Left lung (tissue), 1 donor: ENCODE measurements around a stretch of chr10.

- PRO-cap = no peak
Observed at GRCh38 chr10:32141038-32141469, 84.8 kb upstream of the KIF5B start.

GRCh38 chr10:32895293-32895632 lies 62.8 kb downstream of the ITGB1 start:
- PRO-cap = no peak

- PRO-cap = no peak
Observed at GRCh38 chr10:32972350-32972867, 14.4 kb upstream of the ITGB1 start.

DNA sequence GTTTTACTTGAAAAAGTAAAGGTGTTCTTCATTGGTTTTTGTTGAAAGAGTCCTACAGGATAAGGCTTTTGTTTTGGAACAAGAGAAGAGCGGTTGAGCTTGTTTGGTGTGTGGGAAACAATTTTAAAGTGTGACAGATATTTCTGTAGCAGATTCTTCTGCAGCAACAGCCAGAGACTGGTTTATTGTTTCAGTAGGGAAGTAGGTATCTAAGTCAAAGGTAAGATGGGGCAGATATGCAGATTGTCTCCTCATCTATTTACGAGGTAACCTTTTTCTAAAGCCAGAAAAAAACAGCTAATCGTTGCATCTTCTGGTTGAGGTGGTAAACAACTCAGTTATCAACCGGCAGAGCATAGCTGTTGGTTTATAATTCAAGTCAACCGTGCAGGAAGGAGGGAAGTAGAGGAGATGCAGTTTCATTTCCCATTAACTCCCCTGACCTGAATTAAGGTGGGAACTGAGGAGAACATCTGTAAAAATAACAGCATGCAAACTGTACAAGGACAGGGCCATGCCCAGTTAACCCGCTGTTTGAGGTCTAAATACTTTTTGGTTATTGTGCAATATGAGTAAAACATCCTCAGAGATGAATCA lies 156.4 kb upstream of the ITGB1 start:
- PRO-cap = no peak

GRCh38 chr10:33191236-33191483 lies 143.3 kb downstream of the NRP1 start:
- PRO-cap = unidirectional peak, plus-strand start at chr10:33191410

GRCh38 chr10:33233799-33234122 lies 100.7 kb downstream of the NRP1 start:
- PRO-cap = no peak

GRCh38 chr10:33257434-33258102 lies 76.9 kb downstream of the NRP1 start:
- PRO-cap = no peak

- PRO-cap = bidirectional peak, plus-strand start at chr10:33332406, minus-strand start at chr10:33332353
Observed at GRCh38 chr10:33332066-33332848, 2.2 kb downstream of the NRP1 start.

GRCh38 chr10:34249690-34250195 lies 565.4 kb downstream of the PARD3 start:
- PRO-cap = no peak

- PRO-cap = no peak
Observed at GRCh38 chr10:34382377-34382955, 432.6 kb downstream of the PARD3 start.

DNA sequence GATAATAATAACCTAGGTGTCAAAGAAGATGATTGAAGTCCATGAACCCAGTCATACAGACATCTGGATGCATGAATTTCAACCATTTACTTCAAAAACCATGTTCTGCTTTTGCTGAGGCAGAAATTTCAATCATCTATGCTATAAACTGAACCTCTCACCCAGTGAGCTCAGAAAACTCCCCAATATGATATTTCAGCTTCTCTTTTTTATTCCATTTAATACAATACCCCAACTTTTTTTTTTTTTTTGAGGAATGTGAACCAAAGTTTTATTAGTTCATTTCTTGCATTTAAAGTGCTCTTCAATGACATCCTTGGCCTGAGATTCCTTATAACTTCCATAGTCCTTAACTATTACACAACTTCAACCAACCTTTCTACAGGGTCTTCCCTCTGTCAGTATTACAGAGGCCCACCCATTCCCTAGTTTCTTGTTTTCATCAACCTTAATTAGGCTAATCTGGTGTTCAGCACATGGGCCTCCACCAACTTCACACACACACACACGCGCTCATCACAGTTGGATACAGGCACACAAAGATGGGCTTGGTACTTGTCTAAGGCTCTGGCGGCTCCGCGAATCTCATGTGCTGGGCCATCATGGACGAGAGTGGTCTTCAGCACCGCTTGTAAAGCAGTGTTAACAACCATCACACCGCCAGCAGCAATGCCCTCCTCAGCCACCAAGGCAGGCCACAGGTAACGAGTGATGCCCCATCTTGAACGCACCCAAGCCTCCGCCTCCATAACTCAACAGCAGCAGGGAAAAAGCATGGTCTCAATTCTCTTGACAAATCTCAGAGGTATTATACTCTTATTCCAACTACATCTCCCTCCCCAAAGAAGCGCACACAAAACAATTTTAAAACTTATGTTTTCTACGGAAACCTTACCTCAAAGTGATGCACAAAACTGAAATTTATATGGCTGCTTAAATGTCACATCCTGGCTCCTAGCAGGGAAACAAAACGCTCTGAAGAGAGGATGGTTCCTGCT lies 139.4 kb downstream of the PARD3 start:
- PRO-cap = no peak

DNA sequence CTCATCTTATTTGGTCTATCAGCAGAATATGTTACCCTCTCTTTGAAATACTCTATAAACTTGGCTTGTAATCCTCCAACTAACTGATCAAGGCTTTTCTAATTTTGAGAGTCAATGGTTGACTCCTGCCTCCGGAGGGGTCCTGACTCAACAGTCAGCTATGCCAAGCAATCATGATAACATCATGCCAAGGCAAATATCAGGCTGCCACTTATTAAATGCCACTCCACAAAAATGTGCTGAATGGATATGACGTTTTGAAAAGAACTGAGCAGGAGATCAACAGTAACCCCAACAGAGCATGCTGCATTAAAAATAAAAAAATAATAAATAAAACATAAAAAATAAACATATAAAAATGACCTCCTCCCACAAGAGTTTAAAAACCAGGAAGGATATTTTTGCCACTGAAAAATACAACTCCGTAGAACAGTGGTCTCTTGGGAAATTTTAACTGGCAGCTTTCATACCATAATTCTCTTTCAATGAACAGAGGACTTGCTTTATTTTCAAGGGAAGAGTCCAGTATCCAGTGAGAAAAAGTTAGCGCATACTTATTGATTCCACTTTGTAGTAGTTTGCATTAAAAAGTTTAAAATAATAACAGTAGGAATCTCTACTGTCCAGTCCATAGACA lies 116.0 kb downstream of the PARD3 start:
- PRO-cap = no peak

DNA sequence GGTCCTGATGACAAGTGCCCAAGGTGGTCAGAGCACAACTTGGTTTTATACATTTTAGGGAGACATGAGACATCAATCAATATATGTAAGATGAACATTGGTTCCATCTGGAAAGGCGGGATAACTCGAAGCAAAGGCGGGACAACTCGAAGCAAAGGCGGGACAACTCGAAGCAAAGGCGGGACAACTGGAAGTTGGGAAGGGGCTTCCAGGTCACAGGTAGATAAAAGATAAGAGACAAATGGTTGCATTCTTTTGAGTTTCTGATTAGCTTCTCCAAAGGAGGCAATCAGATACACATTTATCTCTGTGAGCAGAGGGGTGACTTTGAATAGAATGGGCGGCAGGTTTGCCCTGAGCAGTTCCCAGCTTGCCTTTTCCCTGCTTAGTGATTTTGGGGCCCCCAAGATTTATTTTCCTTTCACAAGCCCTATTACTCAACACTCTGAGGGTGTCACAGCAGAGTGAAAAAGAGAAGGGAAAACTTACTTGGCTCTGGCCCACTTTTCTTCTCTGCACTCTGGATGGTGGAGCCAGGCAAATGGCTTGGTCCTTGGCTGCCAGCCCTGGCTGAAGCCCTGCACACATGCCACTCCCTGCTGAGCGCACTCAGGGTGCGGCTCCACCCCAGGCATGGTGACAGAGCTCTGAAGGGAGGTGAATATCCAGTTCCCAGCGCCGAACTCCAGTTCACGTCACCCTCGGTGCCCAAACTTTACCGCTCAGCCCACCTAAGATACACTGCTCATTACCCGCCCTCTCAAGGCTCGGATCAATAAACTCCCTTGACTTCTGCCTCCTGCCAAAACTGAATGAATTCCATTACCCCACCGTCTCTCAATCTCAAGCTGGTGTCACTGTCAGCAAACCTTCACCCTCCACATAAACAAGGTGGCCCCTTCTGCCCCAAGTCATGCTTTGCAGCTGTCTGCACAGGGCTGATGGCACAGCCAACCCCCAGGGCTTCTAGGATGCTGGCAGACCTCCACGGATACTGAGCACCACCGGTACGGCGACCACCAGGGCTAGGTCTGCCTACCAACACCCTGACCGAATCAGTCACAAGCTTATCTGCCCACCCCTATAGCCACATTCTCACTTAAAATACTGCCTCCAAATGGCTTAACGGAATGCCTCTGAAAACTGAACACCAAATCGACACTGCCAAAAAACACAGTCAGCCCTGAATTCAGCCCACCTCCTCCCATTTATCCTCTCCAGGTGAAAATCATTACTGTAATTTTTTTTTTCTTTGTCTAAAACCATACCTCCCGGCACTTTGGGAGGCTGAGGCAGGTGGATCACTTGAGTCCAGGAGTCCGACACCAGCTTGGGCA lies 46.4 kb downstream of the PARD3 start:
- PRO-cap = no peak

DNA sequence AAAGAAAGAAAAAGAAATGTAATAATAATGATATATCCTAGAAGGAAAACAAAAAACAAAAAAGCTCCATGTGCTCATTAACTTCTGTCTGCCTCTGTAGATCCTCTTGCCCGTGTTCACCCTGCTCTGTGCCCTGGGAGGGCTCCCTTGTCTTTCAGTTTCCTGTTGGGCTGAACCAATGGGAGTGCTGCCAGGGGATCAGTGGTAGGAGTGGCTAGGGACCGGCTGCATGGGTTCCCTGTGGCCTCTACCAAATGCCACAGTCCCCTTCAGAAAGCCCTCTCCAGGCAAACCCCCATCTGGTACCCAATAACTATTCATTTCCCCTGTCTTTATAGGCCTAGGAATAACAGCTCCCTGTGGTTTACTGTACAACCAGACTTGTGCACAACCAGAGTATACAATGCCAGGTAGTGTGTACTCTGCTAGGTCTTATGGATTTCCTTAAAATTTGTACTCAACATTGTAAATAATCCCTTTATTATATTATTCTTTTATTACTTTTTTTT lies 51.8 kb upstream of the PARD3 start:
- PRO-cap = no peak

GRCh38 chr10:34918746-34919242 lies 103.7 kb upstream of the PARD3 start:
- PRO-cap = no peak

DNA sequence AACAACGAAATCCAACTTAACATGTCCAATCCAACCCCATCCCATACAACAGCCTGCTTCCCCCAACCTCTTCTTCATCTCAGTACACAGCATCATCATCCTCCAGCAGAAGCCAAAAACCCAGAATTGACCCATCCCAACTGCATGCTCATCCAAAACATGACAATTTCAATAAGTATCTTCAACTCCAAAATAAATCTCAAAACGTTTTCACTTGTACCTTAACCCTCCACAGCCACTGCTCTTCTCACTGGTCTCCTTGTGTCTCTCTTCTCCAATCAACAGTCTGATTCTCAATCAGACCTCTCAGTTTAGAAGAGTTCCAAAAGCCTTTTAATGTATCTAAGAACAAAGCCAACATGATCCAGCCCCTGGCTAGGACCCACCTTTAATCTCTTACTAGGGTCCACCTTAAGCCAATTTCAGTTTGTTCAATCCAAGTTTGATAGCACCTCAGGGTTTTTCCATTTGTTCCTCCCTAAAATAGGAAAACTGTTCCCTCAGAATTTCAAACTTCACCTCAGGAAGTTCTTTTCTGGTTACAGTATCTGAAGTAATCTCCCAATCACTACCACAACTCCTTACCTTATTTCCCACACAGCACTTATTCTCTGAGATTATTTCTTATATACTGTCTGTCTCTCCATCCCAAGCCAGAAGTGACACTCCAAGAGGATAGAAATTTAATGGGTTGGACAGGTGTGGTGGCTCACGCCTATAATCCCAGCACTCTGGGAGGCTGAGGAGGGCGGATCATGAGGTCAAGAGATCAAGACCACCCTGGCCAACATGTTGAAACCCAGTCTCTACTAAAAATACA lies 2.4 kb downstream of the CUL2 start:
- PRO-cap = no peak

DNA sequence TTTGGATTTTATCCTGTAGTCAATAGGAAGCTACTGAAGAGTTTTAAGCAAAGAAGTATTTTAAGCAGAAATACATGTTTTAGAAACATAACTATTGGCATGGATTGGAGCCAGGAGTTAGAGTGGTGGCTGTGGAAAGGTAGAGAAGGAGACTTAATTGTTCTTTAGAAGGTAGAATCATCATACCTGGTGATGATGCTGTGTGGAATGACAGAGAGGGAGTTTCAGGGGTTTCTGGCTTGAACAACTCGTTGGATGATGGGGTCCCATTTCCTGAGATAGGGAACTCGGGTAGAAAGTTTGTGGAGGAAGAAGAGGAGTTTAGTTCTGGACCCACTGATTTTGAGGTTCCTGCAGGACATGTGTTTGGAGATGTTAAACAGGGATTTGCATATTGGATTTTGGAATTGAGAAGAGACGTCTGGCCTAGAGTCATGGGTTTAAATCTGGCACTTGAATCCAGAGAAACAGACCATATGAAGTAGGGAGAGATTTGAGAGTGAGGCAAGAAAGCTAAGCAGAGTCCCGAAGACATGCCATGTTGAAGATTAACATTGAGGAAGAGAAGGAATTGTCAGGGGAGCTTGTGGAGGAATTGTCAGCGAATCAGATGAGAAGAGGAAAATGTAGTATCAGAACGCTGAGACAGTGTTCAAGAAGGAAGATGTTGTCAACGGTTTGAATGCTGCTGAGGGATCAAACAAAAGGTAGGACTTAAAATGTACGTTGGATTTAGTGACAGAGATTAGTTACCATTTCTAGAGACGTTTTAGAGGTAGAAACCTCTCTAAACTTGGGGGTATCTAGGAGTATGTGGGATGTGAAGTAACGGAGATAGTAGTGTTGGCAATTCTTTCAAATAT lies 14.9 kb downstream of the CREM start:
- PRO-cap = no peak

DNA sequence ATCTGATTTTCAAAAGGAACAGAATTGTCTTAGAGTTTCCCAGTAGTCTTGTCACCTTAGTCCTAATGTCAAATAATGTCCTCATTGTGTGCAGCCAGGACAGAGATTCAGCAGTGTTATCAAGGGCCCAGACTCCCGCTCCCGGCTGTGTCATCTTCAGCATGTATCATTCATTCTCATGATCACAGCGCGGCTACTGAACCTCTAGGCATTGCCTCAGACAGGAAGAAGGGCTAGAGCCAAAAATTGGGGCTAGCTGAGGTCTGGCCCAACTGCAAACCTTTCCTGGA lies 81.8 kb downstream of the CREM start:
- PRO-cap = no peak

- PRO-cap = no peak
Observed at GRCh38 chr10:35211078-35211833, 84.6 kb downstream of the CREM start.

- PRO-cap = unidirectional peak, minus-strand start at chr10:35216687
Observed at GRCh38 chr10:35216419-35217136, 89.9 kb downstream of the CREM start.